Fibroblast of the aortic adventitia (primary cell): Measurements from ENCODE around the gene CPPED1.

DNA sequence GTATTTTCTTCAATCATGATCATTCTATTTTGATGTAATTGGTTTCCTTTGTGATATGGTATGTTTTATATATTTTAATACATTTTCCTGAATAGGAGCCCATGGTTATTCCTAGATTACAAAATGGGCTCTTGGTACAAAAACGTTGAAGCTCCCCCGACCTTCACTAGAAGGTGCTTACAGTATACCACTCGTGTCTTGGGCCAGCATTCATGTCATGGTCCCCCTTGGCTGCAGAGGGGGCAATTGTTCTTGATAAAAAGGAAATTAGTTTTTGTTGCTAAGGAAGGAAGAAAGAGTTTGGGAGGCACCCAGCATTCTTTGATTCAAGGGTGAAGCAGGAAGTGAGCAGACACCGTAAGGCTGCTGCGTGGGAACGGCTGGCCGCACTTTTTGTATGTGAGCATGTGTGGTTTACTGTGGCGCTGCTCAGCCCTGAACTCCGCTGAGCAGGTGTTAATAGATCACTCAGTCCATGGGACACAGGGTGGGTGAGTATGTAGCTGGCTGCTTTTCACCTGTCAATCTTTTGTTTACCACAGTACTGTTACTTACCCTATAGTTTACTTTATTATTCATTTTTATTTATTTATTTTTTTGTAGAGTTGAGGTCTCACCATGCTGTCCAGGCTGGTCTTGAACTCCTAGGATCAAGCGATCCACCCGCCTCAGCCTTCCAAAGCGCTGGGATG lies 103.6 kb downstream of the SNX29 start:
- CAGE, long polyA plus RNA, result no peak

- CAGE, long polyA plus RNA, result no peak
These were observed 143.8 kb downstream of the SNX29 start for GRCh38 chr16:12120127-12121015.

DNA sequence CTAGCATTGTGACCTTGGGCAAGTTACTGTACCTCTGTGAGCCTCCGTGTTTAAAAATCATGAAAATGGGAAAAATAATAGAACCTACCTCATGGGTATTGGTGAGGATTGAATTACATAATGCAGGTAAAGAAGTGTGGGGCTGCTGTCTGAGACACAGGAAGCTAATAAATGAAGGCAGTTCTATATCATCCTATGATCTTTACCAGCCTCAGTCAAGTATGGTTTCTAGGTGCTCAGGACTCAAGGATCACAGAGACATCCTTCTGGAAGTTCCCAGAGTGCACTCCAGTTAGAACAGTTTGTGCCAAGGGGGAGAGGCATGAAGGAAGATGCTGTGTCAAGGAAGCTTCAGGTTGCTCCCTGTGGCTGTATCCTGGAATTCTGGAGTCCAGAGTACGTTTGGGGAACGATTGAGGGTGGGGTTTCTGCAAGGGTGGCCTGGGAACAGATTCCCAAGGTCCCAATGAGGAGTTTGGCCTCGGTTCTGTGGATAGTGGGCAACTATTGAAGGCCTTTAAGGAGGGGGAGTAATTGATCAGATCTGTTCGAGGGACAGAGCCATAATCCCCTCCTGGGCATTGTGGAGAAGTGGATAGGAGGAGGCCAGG lies 173.2 kb downstream of the SNX29 start:
- CAGE, long polyA plus RNA, result no peak

- CAGE, long polyA plus RNA, result no peak
These were observed 344.3 kb downstream of the CPPED1 start for GRCh38 chr16:12459249-12459932.

DNA sequence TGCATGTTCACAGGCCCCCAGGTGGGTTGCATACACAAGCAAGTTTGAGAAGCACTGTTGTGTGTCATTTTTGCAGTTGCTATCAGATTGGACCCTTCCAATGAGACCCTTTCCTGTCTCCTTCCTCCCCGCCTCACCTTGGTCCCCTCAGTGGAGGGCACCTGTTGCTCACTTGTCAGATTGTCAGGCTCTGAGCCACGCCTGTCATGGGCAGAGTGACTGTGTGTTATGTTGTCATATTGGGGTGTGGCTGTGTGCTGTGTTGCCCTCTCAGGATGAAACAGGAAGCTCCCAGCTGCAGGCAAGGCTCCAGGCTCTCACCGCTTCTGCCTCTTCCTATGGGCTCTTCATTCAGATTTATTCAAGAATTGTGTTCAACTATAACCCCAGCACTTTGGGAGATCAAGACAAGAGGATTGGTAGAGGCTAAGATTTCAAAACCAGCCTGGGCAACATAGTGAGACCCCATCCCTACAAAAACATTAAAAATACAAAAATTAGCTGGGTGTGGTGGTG lies 302.9 kb downstream of the CPPED1 start:
- CAGE, long polyA plus RNA, result no peak

DNA sequence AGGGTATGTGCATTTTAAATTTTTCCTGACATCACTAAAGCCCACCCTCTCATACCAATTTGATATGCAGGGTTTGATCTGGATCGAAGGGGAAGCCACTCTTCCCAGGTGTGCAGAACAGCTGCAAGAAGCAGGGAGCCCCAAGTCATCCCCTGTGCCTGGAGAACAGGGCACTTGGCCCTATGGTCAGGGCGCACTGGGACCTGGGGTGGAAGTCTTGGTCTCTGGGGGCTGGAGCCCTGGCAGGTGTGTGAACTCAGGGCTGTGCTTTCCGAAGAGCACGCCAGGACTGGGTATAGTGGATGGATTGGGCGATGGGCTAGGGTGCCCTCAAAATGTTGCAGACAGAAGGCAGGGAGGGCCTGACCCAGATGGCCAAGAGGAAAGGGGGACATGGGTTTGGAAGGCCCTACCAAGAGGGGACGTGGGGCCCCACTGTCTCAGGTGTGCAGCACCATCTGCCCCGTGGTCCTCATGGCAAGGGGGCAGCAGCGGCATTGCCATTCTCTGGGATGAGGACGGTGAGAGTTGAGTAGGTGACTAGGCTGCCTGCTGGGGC lies 272.5 kb downstream of the CPPED1 start:
- CAGE, long polyA plus RNA, result no peak

DNA sequence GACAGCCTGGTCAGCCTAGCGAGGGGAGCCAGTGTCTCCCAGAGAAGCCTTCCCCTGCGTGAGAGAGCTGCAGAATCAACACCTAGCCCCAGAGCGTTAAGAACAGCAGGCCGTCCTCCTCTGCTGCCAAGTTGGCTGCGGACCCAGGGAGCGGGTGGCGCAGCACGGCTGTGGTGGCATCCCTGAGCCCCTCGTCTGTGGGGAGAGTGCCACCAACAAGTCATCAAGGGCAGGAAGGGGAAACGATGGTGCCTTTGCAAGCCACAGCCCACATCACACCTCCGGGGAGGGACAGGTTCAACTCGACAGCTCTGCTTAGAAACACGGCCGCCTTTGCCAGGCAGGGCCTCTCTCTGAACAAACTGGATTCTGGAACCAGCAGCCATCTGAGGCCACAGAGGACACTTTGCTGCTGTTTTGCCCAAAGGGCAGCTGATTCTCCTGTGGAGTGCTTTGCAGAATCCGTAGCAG lies 270.8 kb downstream of the CPPED1 start:
- CAGE, long polyA plus RNA, result no peak

- CAGE, long polyA plus RNA, result no peak
These were observed 190.4 kb downstream of the CPPED1 start for GRCh38 chr16:12613373-12613669.

- CAGE, long polyA plus RNA, result no peak
These were observed 189.9 kb downstream of the CPPED1 start for GRCh38 chr16:12613670-12614355.

DNA sequence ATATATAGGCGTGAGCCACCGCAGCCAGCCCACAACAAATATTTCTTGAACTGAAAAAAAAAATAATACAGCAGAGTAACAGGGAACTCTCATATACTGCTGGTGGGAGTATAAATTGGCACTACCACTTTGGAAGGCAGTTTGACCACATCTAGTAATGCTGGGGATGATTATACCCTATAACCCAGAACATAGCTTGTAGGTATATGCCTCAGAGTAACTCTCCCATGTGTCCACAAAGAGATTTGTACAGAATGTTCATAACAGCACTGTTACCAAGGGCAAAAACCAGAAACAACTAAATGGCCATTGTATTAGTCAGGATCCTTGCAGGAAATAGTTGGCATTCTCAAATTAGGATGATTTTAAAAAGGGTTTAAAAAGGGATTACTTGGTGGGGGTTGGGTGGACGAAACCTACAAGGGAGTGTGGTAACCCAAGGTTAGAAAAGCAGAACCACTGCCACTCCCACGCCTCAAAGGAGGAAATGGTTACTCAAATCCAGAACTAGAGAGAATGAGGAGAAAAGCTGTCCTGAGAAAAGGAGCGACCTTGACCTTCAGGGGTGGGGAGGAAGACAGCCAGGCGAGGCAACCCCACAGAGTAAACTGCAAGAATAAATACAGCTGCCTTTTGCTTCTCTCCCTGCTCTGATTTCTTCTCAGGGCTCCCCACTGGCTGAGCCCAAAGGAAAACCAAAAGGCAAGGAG lies 2.1 kb downstream of the CPPED1 start:
- CAGE, long polyA plus RNA, result no peak

GRCh38 chr16:12803231-12804376 lies at the start of gene CPPED1:
Gene CPPED1, minus strand, starts transcription at chr16:12803887.
- CAGE, long polyA plus RNA, result no peak

DNA sequence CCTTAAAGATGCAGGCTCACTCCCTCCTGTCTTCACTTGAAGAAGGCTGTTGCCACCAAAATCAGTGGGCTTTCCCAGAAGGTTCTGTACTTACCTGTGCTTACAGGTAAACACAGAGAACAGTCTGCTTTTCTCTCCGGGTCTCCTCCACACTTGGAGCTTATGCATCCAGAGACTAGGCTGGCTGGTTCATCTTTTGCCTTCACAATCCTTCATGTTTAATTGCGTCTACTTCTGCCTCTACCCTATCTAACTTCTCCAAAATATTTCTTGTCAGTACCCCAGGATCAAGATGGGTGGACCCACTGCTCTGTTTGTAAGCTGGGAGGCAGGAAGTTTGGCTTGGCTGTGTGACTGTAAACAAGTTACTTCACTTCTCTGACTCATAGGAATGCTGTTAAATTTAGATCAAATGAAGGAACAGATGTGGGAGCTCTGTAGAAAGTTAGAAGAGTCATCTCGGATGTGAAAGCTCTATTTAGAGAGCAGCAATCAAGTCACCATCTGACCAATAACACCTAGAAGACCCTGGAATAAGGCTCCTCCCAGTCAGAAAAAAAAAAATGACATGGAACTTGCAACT lies 55.3 kb upstream of the MRTFB start:
- CAGE, long polyA plus RNA, result no peak

DNA sequence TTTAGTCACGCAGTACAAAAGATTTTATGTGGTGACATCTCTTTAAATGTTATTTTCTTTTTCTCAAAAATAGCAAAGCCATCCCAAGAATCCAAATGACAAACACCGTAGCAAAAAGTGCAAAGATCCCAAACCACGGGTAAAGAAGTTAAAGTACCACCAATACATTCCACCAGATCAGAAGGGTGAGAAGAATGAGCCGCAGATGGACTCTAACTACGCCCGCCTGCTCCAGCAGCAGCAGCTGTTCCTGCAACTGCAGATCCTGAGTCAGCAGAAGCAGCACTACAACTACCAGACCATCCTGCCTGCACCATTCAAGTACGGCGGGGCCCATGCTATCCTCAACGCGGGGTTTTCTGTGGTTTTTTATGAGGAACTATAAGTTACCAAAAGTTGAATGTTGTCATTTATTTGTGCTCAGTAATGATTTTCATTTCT lies 169.1 kb downstream of the MRTFB start:
- CAGE, long polyA plus RNA, result no peak

GRCh38 chr16:14303463-14304408 lies 232.6 kb downstream of the MRTFB start:
- CAGE, long polyA plus RNA, result no peak

GRCh38 chr16:14399894-14400395 lies 230.1 kb downstream of the PARN start:
- CAGE, long polyA plus RNA, result no peak

DNA sequence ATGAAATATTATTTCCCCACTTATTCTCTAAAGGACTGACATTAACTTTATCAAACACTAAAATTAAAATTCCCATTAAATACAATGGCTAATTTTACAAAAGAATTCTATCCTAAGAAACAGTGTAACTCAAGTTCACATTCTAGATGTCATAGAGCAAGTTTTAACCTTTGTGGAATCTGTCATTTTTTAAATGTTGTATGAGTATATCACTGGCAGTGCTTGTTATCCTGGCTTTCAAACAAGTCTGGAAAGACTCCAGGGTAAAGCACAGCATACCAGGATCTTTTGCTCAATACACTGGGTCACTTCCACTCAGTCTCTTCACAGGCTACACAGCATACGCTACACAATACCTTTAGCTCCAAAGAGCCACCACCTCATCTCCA lies 69.6 kb downstream of the PARN start:
- CAGE, long polyA plus RNA, result no peak

GRCh38 chr16:14633162-14633646 lies 453 bp downstream of the BFAR start:
- CAGE, long polyA plus RNA, result no peak

- CAGE, long polyA plus RNA, result no peak
These were observed 2.8 kb downstream of the BFAR start for GRCh38 chr16:14635406-14636090.

- CAGE, long polyA plus RNA, result no peak
These were observed 884 bp downstream of the PDXDC1 start for GRCh38 chr16:14975571-14976249.

DNA sequence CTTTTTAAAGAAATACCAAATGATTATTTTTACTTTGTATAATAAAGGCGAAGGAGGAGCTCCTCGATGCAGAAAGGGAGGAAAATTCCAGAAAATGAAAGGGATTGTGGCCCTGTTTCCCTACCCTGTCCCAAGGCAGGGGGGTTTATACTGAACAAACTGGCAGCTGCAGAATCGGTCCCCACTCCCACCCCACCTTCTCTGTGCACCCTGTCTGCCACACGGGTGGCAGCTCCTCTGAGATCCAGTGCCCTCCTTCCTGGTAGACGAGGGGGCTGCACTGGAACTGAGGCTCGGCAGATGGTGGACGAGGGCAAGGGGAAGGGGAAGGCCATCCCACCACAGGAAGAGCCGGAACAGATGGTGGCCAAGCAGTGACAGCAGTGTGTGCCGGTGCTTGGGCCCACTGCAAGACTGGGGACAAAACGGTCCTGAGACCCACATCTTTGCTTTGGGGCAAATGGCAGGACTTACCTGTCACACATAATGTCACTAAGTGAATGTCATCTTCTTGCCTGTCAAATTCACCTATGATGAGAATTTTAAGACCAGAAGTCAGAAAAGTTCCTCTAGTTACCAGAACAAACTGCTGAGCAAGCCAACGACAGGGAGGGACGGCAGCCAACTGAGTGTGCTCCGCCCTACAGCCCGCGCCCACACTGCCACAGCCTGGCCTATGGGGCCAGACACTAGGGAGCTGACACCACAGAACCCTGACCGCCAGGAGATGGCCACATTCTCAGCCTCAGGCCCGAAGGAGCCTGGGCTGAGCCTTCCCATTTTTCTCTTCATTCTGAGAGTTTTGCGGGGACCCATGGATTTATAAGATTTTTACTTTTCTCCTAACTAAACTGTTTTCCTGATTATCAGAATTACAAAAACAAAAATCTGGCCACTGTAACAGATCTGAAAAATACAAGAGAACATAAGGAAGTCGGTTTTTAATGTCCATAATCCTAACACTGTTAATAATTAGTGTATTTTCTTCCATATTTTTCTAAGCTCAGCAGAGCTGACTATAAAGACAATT lies 14.4 kb downstream of the NTAN1 start:
- CAGE, long polyA plus RNA, result no peak